ENCODE measurements around the gene SCAND1.

DNA sequence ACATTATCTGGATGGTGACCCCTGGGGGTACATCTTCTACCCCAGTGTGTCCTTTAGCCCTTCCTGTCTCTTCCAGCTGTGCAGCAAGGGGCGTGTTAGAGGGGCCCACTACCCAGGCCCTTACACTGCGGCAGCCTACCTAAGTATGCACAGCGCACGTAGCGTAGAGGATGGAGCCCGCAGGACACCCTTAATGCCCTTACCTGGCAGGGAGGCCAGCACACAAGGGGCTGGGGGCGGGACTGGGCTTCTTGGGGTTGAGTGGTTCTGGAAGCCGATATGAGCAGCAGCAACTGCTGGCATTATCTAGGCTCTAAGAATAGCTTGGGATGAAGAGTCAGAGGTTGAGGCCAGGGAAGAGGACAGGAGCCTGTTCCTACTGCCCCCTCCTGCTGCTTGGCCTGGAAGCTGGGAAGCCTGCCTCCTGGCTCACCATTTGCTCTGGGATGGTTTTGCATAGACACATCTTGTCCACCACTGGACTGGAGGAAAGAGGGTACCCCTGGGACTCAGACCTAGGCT is 13.0 kb downstream of the MYH7B start:
- RRBS = no CpG with 5 or more reads among the region's 8 CpGs
CAGE:
- cytosol, long polyA plus RNA = no peak
- long polyA plus RNA = no peak
- nucleus, long polyA plus RNA = no peak

DNA sequence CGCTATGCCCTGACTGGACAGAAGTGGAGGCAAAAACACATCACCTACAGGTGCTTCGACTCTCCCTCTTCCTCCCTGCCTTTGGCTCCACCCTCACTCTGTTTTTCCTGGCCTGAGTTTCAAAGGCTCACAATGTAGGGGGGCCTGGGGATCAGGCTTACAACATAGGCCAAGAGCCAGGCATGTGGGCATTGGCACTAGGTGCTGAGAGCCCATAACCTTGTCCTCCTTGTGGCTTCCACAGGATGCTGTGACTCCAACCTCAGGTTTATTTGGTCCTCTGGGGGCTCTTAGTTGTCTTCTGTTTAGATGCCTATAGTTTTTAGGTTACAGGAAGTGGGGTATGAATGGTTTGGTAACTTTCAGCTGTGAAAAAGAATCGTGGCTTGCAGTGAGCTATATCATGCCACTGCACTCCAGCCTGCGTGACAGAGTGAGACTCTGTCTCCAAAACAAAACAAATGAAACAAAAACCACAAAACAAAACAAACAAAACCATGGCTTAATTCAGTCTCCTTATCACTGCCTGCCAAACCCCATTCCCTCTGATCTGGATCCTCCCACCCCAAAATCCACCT is 25.6 kb downstream of the MMP24 start:
- RRBS = no CpG with 5 or more reads among the region's 4 CpGs
CAGE:
- cytosol, long polyA plus RNA = no peak
- long polyA plus RNA = no peak
- nucleus, long polyA plus RNA = no peak

GRCh38 chr20:35260223-35260887 is 17.6 kb downstream of the MMP24OS start:
- RRBS = no CpG with 5 or more reads among the region's 9 CpGs
CAGE:
- cytosol, long polyA plus RNA = no peak
- long polyA plus RNA = no peak
- nucleus, long polyA plus RNA = no peak

- RRBS = no CpG with 5 or more reads among the region's 5 CpGs
CAGE:
- cytosol, long polyA plus RNA = no peak
- long polyA plus RNA = no peak
- nucleus, long polyA plus RNA = no peak
Measured at GRCh38 chr20:35271040-35271473, 6.9 kb downstream of the MMP24OS start.

DNA sequence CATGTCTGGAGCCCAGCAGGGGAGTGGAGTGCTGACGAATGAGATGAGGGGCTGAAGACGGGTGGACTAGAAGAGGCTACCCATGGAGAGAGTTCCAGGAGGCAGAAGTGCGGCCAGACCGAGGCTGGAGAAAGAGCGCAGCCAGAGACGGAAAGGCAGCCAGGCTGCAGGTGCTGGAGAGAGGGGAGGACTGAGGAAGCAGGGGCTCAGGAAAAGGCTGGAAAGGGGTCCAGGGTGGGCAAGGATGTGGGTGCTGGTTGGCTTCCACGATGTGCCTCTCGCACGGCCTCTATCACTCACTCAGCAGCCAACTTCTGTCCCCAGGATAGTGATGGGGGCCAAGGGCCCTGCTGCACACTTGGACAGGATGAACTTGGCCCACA is 565 bp upstream of the EIF6 start:
- RRBS = no CpG with 5 or more reads among the region's 9 CpGs
CAGE:
- cytosol, long polyA plus RNA = no peak
- long polyA plus RNA = no peak
- nucleus, long polyA plus RNA = no peak

- RRBS = no CpG with 5 or more reads among the region's 2 CpGs
CAGE:
- cytosol, long polyA plus RNA = no peak
- long polyA plus RNA = no peak
- nucleus, long polyA plus RNA = no peak
Measured at GRCh38 chr20:35493298-35493627, 36.2 kb downstream of the C20orf173 start.

GRCh38 chr20:35507591-35508209 is 21.8 kb downstream of the C20orf173 start:
- RRBS = no CpG with 5 or more reads among the region's 7 CpGs
CAGE:
- cytosol, long polyA plus RNA = no peak
- long polyA plus RNA = no peak
- nucleus, long polyA plus RNA = no peak

- RRBS = no CpG with 5 or more reads among the region's 14 CpGs
CAGE:
- cytosol, long polyA plus RNA = no peak
- long polyA plus RNA = no peak
- nucleus, long polyA plus RNA = no peak
Measured at GRCh38 chr20:35606978-35607797, 8.4 kb upstream of the SPAG4 start.

GRCh38 chr20:35616831-35617342 is 1.3 kb downstream of the SPAG4 start:
- RRBS = 8% methylated on average over 11 of the region's 33 CpGs
CAGE:
- cytosol, long polyA plus RNA = start-site peak on the plus strand at chr20:35617022-35617028, 19 and 41 reads in 2 replicates
- long polyA plus RNA = no peak
- nucleus, long polyA plus RNA = no peak

GRCh38 chr20:35654127-35655183 is 10.2 kb downstream of the CPNE1 start:
- RRBS = no CpG with 5 or more reads among the region's 18 CpGs
CAGE:
- cytosol, long polyA plus RNA = no peak
- long polyA plus RNA = start-site peak on the plus strand at chr20:35654468-35654870, 31 and 151 reads in 2 replicates
- nucleus, long polyA plus RNA = start-site peak on the plus strand at chr20:35654688-35654767, 16 and 21 reads in 2 replicates

DNA sequence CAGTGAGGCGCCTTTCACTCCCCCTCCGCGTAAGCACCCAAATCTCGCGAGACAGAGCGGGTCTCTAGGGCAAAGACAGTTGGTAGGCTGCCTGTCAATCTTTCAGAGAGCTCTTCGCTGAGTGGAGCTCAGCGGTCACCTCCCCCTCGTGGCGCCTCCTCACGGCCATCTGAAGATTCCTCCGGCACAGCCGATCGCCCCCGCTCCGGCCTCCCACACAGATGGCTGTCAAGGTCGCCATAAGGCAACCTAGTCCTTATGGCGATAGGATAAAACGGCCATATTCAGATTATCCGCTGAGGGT is 326 bp upstream of the RBM39 start:
- RRBS = no CpG with 5 or more reads among the region's 20 CpGs
CAGE:
- cytosol, long polyA plus RNA = no peak
- long polyA plus RNA = no peak
- nucleus, long polyA plus RNA = no peak

GRCh38 chr20:35832183-35832773 is 60.5 kb downstream of the PHF20 start:
- RRBS = no CpG with 5 or more reads among the region's 4 CpGs
CAGE:
- cytosol, long polyA plus RNA = no peak
- long polyA plus RNA = no peak
- nucleus, long polyA plus RNA = no peak

GRCh38 chr20:35951319-35951733 is 3.0 kb downstream of the SCAND1 start:
- RRBS = no CpG with 5 or more reads among the region's 7 CpGs
CAGE:
- cytosol, long polyA plus RNA = no peak
- long polyA plus RNA = no peak
- nucleus, long polyA plus RNA = no peak

DNA sequence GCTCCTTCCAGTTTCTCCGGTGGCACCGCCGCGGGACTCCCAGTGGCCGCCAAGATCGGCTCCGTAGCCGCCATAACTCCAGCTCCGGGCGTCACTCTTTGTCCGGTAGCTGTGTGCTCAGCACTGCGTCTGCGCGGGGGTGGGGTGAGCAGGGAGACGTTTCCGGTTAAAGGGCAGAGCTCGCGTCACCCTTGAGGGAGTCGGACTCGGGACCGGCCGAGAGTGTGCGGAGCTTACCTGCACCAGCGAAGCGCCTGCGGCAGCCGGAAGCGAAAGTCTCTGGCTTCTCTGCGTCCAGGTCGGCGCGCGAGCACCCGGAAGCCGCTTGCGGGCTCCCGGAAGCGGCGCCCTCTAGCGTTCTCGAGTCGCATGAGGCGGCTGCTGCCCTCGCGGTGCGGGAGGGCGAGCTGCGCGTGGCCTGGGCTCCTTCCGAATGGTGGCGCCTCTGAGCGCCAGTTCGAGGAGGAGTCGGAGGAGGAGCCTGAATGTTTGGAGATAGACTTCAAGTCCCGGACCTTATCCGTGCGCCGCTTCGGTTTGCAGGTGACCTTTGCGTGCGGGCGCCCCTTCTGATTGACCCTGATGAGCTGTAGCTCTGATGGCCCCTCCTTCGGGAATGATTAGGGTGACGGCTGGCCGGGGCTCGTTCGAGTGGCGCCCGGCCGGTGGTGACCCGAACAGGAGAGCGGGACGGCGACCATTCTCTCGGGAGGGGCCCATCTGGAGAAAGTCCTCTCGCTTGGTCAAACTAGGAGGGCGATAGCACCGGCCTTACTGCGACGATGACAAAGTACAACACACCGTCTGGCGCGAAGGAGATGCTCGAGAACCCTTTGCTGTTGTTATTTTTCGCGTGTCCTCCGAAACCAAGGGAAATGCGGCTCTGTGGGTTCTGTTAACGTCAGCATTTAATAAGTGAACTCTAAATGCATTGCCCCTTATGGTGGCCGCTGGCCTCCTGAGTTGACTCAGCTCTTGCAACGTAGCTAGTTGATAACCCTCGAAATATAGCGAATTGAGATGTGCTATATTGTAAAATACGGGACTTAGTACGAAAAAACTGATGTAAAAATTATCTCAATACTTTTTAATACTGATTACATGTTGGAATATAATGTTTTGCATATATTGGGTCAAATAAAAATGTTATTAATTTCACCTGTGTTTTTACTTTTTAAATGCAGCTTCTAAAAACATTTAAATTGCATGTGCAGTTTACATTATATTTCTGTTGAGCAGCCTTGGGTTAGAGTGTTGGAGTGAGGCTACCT is at the start of gene SCAND1:
TSS of gene SCAND1 (minus strand) at position 292 of the 1,271 bp plus-strand sequence.
- RRBS = under 1% methylated on average over 41 of the region's 95 CpGs
CAGE:
- cytosol, long polyA plus RNA = start-site peak on the minus strand centred at position 283 of the sequence, 52 bp wide, 143 and 212 reads in 2 replicates
- long polyA plus RNA = start-site peak on the minus strand centred at position 274 of the sequence, 38 bp wide, 77 and 219 reads in 2 replicates
- nucleus, long polyA plus RNA = no peak

DNA sequence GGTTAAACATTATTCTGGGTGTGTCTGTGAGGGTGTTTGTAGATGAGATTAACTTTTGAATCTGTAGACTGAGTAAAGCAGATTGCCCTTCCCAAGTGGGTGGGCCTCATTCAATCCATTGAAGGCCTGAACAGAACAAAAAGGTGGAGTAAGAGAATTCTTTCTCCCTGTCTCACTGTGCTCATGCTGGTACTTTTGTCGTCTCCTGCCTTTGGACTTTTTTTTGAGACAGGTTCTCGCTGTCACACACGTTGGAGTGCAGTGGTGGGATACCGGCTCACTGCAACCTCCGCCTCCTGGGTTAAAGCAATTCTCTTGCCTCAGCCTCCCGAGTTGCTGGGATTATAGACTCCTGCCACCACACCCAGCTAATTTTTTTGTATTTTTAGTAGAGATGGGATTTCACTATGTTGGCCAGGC is 72.0 kb upstream of the EPB41L1 start:
- RRBS = no CpG with 5 or more reads among the region's 6 CpGs
CAGE:
- cytosol, long polyA plus RNA = no peak
- long polyA plus RNA = no peak
- nucleus, long polyA plus RNA = no peak

GRCh38 chr20:36085228-36085599 is 69.3 kb upstream of the EPB41L1 start:
- RRBS = no CpG with 5 or more reads among the region's 2 CpGs
CAGE:
- cytosol, long polyA plus RNA = no peak
- long polyA plus RNA = no peak
- nucleus, long polyA plus RNA = no peak

- RRBS = 2% methylated on average over 35 of the region's 100 CpGs
CAGE:
- cytosol, long polyA plus RNA = no peak
- long polyA plus RNA = no peak
- nucleus, long polyA plus RNA = no peak
Measured at GRCh38 chr20:36092425-36093112, 62.0 kb upstream of the EPB41L1 start.

- RRBS = no CpG with 5 or more reads among the region's 13 CpGs
CAGE:
- cytosol, long polyA plus RNA = no peak
- long polyA plus RNA = no peak
- nucleus, long polyA plus RNA = no peak
Measured at GRCh38 chr20:36111977-36112640, 42.4 kb upstream of the EPB41L1 start.

DNA sequence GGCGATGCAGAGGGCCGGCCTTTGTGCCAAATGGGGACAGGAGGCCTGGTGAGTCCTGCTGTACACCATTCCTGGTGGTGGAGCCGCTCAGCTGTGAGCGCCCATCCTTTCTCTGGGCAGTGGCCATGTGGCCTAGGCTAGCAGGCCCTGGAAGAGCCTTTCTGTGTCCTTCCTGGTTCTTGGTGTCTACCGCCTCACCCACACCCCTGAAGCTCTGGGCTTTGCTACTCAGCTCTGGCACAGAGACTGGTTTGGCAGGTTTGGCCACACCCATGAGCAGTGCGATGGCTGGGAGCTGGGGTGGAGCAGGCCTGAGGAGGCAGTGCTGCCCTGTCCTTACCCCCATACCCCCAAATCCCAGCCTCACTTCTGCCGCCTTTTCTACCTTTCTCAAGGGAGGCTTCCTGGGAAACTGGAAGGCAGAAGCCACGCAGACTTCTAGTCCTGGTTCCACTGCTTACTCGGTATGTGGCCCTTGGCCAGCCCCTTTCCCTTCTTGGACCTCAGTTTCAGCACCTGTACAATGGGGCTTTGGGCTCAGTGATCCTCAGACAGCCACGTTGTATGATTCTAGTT is 32.2 kb upstream of the EPB41L1 start:
- RRBS = no CpG with 5 or more reads among the region's 10 CpGs
CAGE:
- cytosol, long polyA plus RNA = no peak
- long polyA plus RNA = no peak
- nucleus, long polyA plus RNA = no peak

DNA sequence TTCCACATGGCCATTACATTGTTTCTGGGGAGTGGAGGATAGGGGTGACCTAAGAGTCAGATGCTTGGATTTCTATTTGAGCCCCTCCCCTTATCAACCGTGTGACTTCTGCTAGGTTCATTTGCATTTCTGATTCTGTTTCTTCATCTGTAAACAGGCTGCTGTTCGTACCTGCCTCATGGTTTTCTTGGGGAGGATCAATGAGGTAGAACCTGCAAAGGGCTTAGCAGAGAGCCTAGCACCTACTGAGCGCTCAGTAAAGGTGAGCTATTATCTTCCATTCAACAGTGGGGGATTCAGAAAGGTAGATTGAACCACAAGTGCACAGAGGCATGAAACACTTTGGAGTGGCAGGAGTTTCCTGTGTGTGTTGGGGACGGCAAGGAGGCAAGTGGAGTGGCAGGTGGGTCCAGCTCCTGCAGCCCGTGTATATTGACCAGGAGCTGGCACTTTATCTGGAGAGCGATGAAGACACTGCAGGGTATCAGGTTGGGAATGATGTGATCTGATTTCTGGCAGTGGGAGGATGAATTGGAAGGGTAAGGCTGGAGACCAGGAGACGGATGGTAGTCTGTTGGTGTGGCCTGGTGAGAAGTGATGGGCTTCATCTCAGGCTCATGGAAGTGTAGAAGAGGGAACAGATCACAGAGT is 29.1 kb upstream of the EPB41L1 start:
- RRBS = no CpG with 5 or more reads among the region's 7 CpGs
CAGE:
- cytosol, long polyA plus RNA = no peak
- long polyA plus RNA = no peak
- nucleus, long polyA plus RNA = no peak